Melanocyte of skin (primary cell): ENCODE measurements around a stretch of chr16.

- CAGE, long polyA plus RNA, 2 experiments: no peak in any of the 2 experiments
Observed at GRCh38 chr16:73048357-73049492, 797 bp upstream of the ZFHX3 start.

DNA sequence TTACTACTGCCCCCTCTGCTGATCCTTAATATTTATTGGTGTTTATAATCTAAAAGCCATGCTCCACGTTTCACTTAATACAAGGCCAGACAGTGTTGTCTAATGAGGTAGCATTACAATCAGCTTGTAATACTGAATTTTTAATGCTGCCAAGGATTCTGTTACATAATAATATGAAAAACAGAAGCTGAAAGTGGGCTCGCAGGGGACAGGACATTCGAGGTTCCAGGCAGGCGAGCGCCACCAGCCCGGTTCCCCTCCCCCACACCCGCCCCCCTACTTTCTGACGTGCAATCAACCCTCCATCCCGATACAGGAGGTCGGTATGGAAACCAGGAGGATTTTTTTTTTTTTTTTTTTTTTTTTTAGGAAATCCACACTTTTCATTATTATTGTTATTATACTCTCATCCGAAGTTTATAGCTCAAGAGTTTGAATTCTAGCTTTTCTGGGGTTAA, 6.2 kb upstream of the ZFHX3 start:
- CAGE, long polyA plus RNA, 2 experiments: no peak in any of the 2 experiments

DNA sequence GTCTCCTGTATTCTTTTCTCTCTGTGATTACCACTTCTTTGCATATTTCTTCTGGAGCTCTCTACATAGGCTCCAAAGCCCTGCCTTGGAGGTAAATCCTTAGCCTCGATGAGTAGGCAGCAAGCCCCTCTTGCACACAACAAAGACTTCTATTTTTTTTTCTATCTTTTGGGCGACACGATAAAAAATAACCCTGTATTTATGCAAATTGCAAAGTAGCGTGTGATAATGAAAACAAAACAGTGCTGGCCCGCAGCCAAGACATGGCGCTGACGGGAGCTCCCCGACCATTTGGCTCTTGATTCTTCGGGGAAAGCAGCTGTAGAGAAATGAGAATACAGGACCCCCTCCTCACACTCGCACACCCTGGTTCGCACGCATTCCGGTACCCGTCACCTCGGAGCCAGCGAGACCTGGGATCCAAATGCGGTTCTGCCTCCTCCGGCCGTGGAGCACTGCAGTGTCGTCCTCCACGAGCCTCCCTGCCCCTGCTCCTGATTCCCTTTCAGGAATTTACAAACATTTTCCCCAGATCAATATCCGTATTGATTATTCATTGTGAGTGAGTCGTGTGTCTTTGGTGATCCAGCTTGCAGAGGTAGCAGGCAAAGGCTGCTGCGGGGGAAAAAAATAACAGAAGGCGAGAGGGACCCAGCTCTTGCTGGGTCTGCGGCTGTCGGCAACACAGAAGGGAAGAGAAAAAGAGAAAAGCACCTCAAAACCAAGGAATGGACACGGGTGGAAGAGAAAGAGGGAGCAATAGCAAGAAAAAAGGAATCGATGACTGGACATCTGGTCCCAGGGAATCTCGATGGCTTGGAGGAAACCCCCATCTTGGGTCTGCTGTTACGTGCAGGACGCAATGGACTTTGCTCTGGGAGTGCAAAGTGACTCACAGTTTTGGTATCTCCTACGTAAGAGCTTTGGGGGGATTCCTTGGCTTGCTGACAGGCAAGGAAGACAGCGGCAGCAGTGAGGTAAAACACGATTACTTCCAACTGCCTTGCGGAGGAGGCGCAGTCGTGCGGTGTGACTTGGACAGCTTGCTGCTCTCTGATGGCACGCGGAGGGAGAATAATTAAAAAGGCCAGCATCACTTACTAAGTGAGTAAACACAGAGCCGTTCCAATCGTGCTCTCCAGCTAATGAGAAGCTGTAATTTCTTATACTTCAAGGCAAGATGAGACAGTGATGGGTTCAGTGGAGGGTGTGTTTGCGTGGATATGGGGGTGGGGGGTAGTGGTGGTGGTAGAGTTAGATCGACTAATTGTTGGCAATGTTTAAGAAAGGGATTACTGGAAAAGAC, 184.3 kb upstream of the ZFHX3 start:
- CAGE, long polyA plus RNA, 2 experiments: no peak in any of the 2 experiments

DNA sequence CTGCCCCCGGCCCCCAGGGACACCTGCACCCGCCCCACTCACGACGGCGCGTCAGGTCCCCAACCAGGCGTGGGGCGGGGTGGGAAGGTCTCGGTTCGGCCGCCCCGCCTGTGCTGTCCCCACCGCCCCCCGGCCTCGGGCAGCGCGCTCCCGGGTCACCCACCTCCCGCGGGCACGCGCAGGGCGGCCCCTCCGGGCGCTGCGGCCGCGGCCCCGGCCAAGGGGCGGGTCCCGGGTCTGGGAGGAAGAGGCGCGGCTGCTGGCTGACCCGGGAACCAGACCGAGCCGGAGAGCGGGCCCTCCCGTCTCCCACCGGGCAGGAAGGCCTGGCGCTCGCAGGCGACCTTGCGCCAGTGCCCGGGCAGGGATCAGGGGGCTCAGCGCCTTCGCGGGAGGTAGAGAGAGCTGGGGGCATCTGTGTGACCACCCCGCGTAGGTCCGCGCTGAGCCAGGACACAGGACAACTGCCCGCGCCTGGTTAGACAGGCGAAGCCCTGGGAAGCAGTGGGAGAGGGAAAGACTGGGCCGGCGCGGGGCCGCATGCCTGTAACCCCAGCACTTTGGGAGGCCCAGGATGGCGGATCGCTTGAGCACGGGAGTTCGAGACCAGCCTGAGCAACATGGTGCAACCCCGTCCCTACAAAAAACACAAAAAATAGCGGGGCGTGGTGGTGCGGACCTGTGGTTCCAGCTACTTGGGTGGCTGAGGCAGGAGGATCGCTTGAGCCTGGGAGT, 14.1 kb downstream of the CLEC18B start:
- CAGE, long polyA plus RNA, 2 experiments: no peak in any of the 2 experiments

DNA sequence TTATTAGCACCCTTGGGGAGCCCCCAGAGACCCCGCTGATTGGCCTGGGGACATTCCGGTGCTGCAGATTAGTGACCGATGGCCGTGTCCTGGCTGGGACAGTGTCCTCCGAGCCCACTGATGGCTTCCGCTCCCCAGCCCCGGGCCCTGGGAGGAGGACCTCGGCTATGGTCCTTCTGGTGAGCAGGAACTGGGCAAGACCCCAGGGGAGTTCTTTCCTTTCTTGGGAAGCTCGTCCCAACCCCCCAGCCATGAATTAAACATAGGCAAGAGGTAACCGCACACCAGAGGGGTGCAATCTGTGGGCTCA, 265 bp upstream of the CLEC18B start:
- CAGE, long polyA plus RNA, 2 experiments: no peak in any of the 2 experiments

DNA sequence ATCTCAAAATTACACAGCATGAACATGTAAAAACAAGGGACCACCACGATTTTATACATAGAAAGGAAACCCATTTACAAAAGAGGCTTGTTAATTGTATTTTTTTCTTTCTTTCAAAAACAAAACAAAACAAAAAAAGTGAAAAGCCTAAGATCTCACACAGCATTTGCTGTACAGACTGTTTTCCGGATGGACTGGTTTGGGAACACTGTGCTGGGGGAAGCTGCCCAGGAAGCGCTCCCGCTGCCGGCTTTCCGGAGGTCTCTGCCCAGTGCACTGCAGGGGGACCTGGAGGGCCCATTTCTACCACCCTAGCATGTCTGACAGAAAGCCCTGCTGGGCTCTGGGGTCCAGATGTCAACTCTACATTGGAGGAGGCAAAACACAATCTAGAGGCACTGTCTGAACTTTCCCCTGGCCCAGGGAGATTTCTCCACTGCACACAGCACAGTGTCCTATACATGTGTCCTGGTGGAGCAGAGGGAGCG, 26.3 kb upstream of the CLEC18B start:
- CAGE, long polyA plus RNA, 2 experiments: no peak in any of the 2 experiments

DNA sequence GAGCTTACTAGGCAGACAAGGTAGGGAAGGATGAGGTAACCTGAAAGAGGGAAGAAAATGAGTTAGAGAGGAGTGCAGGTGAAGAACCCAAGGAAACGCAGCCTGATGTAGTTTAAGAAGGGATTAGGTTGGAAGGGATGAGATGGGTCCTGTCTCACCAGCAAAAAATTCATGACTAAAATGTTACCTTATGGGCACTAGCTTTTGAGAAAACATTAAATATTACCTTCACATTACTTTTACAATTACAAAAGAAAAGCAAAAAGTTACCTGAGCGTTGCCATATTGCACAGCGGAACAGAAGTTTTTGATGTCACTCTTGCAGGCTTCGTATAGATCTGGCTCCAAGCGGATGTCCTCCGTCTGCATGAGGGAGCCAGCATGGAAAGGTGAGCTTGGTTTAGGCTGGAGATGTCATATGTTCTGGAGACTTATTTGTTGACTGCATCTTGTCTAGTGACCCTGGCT, 46.2 kb upstream of the CLEC18B start:
- CAGE, long polyA plus RNA, 2 experiments: no peak in any of the 2 experiments

DNA sequence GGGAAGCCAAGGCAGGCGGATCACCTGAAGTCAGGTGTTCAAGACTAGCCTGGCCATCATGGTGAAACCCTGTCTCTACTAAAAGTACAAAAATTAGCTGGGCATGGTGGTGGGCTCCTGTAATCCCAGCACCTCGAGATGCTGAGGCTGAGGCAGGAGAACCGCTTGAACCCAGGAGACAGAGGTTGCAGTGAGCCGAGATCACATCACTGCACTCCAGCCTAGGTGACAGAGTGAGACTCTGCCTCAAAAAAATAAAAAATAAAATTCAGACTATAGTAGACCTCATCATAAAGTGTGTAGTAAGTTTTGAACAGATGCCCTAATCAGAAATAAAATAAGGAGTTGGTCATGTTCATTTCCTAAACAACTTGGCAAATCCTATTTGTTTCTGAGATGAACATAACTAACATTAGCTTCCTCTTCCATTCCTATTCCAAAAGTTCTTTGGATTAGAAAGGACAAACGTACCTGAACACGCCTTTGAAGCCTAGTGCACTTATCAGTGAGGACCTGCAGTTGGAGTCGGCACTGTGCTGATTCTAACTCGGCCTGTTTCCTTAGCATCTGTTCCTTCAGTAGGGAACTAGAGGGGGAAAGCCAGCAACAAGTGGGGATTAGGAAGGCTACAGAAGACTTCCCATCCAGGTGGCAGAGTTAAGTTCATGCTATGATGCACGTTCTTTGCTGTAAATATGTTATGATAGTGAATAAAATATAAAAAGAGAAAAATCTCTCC, 29.1 kb downstream of the RFWD3 start:
- CAGE, long polyA plus RNA, 2 experiments: no peak in any of the 2 experiments

- CAGE, long polyA plus RNA, 2 experiments: no peak in any of the 2 experiments
Observed at GRCh38 chr16:74709427-74710078, 8.9 kb upstream of the MLKL start.

- CAGE, long polyA plus RNA, 2 experiments: no peak in any of the 2 experiments
Observed at GRCh38 chr16:74740756-74741348, 33.8 kb downstream of the FA2H start.

GRCh38 chr16:74746039-74746442, 28.6 kb downstream of the FA2H start:
- CAGE, long polyA plus RNA, 2 experiments: no peak in any of the 2 experiments

DNA sequence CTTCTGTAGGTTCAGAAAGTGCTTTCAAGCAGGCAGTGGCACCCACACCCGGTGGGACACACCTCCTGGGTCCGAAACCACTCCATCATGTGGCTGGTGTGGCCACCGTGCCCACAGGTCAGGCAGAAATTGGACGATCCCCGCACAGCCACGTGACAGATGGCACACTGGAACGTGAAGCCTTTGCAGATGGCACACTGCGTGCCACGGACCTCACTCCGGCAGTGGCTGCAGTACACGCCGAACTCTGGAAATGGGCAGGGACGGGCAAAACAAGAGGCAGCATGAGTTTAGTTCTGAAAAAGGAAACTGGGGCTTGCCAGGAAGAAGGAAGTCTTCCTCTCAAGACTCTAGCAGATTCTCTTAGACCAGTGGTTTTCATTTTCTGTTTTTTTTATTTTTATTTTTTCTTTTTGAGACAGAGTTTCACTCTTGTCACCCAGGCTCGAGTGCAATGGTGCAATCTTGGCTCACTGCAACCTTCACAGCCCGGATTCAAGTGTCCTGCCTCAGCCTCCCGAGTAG, 99.6 kb upstream of the FA2H start:
- CAGE, long polyA plus RNA, 2 experiments: no peak in any of the 2 experiments

DNA sequence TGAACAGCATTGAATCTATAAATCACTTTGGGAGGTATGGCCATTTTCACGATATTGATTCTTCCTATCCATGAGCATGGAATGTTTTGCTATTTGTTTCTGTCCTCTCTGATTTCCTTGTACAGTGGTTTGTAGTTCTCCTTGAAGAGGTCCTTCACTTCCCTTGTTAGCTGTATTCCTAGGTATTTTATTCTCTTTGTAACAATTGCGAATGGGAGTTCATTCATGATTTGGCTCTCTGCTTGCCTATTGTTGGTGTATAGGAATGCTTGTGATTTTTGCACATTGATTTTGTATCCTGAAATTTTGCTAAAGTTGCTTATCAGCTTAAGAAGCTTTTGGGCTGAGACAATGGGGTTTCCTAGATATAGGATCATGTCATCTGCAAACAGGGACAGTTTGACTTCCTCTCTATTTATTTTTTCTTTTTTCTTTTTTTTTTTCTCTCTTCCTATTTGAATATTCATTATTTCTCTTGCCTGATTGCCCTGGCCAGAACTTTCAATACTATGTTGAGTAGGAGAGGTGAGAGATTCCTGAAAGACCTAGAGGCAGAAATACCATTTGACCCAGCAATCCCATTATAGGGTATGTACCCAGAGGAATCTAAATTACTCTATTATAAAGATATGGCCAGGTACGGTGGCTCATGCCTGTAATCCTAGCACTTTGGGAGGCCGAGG, 22.4 kb downstream of the WDR59 start:
- CAGE, long polyA plus RNA, 2 experiments: no peak in any of the 2 experiments

DNA sequence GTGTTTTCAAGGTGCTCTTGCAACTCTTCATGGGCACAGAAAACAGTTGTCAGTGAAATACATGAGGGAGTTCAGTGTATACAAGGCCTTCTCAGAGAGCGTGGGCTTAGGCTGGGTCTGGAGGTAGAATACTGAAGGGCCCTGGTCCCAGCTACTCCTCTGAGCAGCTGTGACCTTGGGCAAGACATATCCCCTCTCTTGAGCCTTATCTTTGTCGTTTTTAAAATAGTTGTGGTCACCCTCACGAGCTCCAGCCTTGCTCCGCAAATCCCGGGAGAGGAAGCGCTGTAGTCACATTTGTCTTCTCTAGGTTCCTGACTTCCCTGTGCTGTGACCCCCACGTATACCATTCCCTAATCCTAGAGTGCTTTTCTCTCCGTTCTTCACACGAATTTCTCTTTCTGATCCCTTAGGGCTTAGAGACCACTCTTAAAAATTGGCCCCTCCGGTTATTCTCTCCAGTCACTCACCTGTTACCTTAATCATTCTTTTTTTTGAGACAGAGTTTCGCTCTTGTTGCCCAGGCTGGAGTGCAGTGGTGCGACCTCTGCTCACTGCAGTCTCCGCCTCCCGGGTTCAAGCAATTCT, 3.7 kb downstream of the ZNRF1 start:
- CAGE, long polyA plus RNA, 2 experiments: no peak in any of the 2 experiments

GRCh38 chr16:75105450-75106065, 11.0 kb downstream of the LDHD start:
- CAGE, long polyA plus RNA, 2 experiments: no peak in any of the 2 experiments

DNA sequence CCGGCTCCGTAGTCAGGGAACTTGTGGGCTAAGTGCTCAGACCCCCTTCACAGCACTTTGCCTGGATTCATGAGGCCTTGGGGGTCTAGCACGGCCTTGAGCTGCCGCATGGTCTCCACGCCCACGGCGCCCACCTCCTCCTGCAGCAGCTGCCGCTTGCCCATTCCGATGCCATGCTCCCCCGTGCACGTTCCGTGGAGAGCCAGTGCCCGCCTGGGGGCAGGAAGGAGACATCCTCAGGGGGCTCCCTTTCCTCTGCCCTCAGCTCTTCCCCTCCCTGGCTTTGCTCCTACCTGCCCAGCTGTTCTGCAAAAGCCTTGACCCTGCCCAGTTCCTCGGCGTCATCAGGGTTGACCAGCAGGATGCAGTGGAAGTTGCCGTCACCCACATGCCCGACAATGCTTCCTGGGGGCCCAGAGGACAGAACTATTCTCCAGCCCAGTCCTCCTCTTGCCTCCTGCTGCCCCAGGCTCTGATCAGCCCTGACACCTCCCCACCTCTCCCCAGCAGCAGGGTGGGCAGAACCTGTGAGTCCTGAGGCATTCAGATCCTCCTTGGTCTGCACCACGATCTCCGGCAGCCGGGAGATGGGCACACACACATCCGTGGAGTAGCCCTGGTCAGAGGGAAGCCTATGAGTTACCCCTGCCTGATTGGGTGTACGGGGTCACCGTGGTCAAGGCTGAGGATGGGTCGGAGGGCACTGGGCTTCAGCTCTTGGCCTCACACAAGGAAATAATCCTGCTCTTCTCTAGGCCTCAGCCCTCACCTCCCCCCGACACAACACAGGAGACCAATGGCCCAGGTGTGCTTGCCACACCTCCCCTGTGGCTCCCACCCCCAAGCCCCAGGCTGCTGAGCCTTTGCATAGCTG, 4.0 kb downstream of the LDHD start:
- CAGE, long polyA plus RNA, 2 experiments: no peak in any of the 2 experiments

GRCh38 chr16:75115966-75116280, 657 bp downstream of the LDHD start:
- CAGE, long polyA plus RNA, 2 experiments: no peak in any of the 2 experiments

- CAGE, long polyA plus RNA, 2 experiments: no peak in any of the 2 experiments
Observed at GRCh38 chr16:75269724-75269957, 18.2 kb upstream of the BCAR1 start.

DNA sequence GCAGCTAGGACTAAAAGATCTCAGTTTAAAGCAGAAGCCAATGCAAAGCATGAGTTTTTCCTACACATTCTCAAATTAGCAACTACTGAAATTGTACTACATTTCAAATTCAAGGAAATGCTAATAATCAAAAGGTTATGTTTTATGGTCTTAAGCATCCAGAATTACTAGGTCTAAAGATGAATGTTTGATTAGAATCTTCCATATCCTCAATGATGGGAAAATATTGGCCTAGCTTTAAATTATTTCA, 50.5 kb downstream of the CFDP1 start:
- CAGE, long polyA plus RNA, 2 experiments: no peak in any of the 2 experiments

DNA sequence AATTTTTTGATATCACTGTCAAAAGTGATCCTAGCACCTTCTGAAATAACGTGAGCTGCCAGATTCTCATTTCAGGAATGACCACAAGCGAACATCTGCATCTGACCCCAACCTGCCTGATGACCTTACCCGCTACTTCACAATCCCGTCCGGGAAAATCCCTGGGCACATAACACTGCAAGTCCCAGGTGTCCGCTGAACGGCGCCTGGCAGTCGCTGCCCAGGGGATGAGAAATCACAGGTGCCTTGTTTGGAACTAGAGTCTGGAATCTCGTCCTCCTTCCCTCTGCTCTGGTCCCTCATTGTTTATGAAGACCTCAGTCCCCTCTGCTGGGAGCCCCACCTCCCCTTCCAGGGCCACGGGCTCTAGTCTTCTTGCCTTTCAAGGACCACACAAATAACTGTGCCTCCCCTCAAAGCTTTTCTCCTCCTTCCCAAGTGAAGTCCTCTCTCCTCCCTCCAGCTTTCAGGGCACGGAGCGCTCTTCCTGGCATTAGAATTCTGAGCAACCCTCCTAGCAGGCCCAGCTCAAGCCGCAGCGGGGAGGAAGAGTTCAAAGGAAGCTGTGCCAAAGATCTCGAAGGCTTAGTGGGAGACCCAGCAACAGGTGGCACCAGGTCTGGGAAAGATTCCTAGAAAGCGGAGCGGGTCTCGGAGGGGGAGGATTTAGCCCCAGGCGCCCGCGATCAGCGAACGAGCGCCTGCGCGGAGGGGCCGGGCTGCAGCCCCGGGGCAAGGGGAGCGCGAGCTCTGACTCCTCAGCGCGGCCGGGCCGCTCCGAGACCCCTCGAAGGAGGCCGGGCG, 996 bp downstream of the TMEM170A start:
- CAGE, long polyA plus RNA, 2 experiments: no peak in any of the 2 experiments